Epithelial cell of prostate (primary cell): ENCODE results near the gene ITPRIPL1.

DNA sequence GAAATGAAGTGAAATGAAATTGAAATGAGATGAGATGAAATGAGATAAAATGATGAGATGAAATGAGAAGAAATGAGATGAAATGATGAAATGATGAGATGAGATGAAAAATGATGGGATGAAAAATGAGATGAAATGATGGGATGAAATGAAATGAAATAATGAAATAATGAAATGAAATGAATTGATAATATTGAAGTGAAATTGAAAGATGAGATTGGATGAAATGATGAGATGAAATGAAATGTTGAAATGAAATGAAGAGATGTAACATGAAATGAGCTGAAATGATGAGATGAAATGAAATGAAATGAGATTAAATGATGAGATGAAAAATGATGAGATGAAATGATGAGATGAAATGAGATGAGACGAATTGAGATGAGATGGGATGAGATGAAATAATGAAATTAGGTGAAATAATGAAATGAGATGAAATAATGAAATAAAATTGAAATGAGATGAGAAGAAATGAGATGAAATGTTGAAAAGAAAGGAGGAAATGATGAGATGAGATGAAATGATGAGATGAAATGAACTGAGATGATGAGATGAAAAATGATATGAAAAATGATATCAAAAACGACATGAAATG lies 366.0 kb upstream of the AQP7B start:
- RRBS: no CpG with 5 or more reads among the region's 2 CpGs

DNA sequence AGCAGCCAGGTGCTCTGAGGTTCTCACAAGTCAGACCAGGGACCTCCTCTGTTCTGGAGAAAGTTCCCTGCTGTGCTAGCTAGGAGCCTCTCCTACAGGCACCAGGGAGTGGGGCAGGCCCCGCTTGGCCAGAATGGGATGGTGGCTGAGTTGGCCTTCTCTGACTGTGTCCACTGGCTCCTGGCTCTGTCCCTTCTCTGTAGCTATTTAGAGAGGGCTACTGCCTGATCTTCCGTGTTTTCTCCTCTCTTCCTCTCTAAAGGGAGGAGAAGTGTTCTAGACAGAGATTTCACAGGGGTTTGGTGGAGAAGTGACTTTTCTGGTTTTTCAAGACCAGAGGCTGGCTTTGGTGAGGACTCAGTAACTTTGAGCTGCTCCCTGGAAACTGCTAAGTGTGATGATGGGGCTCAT lies 6.1 kb downstream of the MAL start:
- RRBS: no CpG with 5 or more reads among the region's 2 CpGs

- RRBS: no CpG with 5 or more reads among the region's 11 CpGs
Measured at GRCh38 chr2:95043231-95043745, 17.8 kb downstream of the MAL start.

DNA sequence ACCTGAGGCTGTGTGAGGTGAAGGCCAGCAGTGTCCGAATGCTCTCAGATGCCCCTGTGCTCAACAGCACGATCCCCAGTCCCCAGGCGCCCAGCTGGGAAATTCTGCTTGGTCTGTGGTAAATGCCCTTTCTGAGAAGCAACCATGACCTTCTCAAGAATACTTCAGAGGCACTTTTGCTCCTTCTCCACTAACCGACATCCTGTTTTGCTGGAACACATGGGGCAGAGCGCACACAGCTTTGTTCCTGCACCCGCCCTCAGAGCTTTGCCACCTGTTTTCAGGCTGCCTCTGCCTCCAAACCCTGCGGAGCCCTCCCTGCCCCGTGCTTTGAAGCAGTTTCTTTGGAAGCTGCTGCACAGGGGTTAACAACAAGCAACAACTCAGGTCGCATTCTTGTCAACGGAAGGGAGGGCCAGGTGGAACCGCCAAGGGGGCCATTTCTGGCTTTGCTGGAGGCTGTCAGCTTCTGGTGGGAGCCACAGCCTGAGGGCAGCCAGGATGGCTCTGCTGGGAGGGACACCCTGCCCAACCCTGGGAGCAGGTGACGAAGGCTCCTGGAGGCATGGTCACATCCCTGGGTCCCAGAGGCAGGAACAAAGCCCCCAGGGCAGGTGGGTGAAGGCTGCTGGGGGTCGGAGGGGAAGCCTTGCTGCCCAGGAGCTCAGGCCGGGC lies 46.9 kb downstream of the MRPS5 start:
- RRBS: 90% methylated on average over 1 of the region's 14 CpGs

DNA sequence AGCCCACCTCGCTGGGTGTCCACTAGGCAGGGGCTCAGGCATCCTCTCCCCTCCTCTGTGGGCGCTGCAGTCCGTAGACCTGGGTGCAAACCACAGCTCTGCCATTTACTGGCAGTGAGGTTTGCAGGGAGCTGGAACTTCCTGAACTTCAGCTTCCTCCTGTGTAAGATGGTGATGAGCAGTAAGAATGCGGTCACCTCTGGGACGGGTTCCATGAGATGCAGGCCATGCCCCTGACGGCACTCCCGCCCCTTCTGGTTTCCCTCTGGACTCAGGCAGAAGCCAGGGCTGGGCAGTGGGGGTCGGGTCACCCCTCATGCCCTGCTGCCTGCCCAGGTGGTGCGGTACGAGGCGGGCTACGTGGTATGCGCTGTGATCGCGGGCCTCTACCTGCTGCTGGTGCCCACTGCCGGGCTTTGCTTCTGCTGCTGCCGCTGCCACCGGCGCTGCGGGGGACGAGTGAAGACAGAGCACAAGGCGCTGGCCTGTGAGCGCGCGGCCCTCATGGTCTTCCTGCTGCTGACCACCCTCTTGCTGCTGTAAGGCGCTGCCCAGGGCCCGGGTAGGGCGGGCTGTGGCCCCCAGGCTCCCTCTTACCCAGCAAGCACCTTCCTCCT lies 1.5 kb downstream of the PROM2 start:
- RRBS: 3% methylated on average over 6 of the region's 28 CpGs

DNA sequence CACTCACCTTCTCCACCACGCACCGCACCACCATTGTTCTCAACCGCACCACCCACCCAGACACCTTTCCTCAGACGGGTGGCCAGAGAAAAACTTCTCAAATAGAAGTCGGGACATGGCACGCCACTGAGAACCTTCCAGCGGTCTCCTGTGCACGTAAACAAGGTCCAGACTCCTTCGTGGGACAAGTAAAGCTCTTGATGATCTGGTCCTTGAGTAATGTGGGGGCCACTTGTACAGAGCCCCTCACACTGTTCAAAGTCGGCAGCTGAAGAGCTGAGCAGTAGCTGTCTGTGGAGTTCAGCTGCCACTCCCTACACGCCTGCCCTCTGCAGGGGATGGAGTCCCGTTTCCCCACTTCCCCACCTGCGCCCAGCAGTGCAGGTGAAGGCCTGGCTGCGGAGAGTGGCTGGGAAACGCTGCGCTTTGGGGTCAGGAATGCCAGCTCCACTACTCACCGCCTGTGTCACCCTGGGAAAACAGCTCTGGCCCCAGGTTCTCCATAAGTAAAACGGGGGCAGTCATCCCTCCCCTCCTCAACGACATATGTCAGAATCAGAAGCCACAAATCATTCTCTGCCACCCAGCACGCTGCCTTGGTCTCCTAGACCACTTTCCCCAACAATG lies 579 bp upstream of the FAHD2A start:
- RRBS: no CpG with 5 or more reads among the region's 20 CpGs

DNA sequence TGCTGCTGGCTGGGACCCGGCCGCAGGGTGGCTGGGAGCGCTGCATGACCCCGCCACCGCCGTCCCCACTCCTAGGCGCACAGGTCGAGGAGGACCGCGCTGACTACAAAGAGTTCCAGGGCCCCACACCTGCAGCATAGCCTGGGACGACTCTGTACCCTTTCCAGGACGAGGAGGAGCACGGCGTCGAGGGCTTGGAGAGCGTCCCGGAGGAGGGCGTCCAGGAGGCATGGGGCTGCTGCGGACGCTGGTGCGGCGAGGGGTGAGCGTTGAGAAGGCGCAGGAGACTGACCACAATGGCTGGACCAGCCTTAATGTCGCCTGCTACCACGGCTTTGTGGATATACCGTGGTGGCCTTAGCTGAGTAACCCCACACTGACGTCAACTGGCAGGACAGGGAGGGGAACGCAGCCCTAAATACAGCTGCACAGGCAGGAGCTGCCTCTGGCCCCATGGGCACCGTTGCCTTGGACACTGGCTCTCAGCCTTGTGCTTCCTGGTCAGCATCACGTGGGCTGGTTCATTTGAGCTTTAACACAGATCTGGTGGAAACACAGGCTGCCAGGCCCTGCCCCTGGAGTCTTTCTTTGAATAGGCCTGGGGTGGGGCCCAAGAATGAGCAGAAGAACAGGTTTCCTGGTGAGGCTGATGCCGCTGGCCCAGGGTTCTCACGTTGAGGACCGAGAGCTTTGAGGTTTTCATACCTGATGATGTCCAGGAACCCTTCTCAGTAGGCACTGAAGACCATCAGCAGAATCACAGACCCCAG lies 41.0 kb upstream of the TRIM43B start:
- RRBS: no CpG with 5 or more reads among the region's 34 CpGs

GRCh38 chr2:95687877-95688200 lies 96.0 kb downstream of the TRIM43 start:
- RRBS: no CpG with 5 or more reads among the region's 2 CpGs

GRCh38 chr2:95824627-95825597 lies 166.7 kb downstream of the ANKRD36C start:
- RRBS: no CpG with 5 or more reads among the region's 6 CpGs

GRCh38 chr2:96082732-96083151 lies 33.6 kb downstream of the ADRA2B start:
- RRBS: no CpG with 5 or more reads among the region's 4 CpGs

- RRBS: no CpG with 5 or more reads among the region's 15 CpGs
Measured at GRCh38 chr2:96146647-96147471, 1.6 kb upstream of the DUSP2 start.

DNA sequence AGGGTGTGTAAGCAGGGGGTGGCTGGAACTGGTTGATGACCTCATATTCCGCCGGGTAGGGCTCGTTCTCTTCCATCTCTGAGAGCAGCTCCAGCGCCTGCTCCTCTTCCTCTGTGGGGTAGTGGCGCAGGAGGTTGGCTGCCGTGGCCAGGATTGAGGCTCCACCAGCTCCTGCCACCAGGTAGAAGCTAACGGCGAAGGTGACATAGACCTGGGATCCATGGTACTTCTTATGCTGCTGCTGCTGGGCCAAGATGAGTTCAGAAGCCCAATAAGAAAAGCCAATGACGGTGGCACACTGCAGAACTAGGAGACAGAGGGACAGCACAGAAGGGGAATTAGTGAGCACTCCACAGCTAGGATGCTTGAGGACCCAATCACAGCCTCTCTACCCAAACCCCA lies 12.0 kb downstream of the TMEM127 start:
- RRBS: no CpG with 5 or more reads among the region's 9 CpGs

- RRBS: no CpG with 5 or more reads among the region's 11 CpGs
Measured at GRCh38 chr2:96291259-96292108, 13.9 kb downstream of the SNRNP200 start.

- RRBS: 1% methylated on average over 11 of the region's 66 CpGs
Measured at GRCh38 chr2:96324688-96325907, at the start of gene ITPRIPL1. Gene ITPRIPL1 (plus strand): TSS chr2:96325317.

DNA sequence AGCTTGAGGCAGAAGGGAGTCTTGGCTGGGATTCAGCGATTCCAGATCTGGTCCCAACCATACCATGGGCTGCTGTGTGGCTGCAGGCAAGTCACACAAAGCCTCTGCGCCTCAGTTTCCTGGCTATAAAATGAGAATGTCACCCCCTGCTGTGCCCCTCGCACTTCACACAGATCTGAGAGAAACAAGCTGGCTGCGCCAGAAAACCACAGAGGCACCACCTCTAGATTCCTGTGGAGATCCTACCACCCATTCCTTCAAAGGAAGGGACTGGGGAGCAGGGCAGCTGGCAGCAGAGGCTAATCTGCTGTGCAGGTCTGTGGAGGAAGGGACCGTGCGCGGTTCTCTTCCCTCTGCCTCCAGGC lies 19.8 kb downstream of the NEURL3 start:
- RRBS: no CpG with 5 or more reads among the region's 7 CpGs

DNA sequence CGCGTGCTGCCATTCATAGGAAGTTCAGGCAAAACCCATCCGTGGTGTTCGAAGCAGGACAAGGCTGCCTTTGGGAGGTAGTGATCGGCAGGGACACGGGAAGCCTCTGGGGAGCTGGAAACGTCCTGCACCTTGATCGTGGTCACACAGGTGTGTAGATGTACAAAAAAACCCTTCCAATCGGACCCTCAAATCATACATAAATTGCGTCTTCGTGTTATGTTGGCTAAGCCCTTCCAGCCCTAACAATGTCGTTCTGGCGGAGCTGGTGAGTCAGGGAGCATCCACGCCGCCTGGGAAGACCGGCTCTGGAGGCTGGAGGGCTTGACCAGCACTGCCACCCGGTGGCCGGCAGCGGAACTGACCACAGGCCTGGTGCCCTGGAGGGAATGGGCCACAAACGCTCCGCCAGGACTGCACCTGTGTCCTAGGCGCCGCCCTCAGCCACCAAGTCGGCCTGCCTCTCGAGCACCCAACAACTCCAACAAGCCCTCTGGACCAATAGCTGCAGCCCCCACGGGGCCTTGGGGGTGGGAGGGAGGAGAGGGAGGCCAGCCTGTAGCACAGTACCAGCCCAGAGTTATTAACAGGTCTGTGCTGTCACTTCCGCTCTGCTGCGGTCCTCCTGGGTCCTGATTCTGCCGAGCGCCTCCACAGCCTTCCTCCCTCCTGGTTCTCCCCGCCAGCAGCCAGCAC lies 4.2 kb upstream of the NEURL3 start:
- RRBS: no CpG with 5 or more reads among the region's 31 CpGs

DNA sequence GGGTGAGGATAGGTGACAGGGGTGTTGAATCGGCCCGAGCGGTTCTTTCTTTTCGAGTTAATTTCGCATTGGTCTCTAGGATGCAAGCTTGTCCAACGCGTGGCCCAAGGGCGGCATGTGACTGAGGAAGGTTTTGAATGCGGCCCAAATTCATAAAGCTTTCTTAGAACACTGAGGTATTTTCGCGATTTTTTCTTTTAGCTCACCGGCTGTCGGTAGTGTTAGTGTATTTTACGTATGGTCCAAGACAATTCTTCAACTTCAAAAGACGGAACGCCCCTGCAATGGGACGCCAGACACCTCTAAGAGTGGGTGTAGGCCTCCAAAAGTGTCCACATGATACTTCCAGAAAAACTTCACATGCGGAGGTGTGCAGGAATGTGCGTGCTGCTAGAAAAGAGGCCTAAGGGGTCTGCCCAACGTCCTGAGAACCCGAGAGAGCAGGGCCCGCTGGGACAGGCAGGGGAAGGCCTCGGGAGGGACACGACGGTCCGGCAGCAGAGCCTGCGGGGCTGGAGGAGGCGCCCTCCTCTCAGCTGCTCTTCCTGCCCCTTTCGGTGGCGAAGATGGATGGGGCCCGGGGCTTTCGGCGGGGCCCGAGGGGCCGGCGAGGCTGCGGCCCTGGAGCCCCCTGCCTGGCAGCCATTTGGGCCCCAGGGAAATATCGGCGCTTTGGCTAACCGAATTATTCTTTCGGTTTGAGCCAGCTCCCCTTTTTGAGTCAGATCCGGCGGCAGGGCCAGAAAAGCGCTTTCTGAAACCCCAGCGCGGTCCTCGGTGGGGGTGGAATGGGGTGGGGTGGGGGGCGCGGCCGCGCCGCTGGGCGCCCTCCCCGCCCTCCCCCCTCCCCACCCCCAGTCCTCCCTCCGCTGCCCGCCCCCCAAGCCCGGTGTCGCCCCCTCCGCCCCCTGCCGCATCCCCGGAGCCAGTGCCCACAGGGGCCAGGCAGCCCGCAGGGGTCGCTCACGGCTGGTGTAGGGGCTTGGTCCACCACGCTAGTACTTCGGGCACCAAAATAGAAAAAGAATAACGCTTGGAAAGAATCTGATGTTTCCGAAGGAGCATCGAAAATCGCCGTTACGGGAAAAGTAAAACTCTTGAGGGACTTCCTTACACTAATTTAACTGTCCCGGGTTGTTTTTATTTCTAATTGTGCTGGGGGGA lies 9.3 kb upstream of the ARID5A start:
- RRBS: 13% methylated on average over 6 of the region's 73 CpGs

DNA sequence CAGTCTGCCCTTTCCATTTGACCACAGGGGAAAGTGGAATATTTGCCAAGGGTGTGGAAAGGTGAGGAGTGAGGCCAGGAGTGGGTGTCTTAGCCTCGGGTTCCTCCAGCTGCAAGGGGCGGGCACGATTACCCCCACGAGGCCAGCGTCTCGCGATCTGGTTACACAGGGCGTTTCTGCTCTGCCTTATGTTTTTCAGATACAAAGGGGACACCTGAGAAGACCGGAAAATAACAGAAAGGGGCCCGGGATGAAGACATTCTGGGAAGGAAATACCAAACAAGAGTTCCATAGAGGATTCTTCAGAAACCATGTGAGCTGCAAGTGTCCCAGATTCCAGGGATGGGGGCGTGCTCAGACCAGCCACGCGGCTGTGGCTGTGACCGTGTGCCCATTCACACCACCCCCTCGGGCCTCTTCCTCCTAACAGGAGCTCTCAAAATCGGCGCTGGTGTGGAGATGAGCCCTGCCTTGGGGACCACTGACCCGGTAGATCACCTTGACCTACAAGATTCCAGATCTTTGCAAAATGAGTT lies 34.3 kb downstream of the FAM178B start:
- RRBS: no CpG with 5 or more reads among the region's 18 CpGs

DNA sequence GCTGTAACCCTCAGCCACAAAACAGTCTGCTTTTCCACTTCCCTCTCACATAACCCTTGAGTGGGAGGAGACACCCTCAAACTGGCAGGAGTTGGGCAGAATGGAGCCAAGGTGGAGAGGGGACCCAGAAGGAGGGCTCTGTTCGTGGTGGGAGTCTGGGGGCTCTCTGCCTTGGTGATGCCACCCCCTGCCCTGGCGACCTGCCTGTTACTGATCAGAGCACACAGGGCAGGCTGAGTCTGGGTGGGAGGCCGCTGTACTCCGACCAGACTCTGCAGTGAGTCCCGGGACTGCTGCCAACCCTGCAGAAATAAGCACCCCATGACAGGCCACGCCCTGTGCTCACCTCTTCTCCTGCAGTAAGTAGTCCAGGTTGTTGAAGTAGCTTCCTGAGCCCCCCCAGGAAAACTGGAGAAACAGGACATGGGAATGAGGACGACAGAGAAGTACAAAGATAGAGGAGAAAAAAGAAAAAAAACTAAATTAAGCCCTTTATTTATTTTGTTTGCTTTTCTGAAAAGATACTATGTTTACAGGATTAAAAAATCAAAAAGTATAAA lies 15.9 kb downstream of the FAM178B start:
- RRBS: no CpG with 5 or more reads among the region's 7 CpGs

DNA sequence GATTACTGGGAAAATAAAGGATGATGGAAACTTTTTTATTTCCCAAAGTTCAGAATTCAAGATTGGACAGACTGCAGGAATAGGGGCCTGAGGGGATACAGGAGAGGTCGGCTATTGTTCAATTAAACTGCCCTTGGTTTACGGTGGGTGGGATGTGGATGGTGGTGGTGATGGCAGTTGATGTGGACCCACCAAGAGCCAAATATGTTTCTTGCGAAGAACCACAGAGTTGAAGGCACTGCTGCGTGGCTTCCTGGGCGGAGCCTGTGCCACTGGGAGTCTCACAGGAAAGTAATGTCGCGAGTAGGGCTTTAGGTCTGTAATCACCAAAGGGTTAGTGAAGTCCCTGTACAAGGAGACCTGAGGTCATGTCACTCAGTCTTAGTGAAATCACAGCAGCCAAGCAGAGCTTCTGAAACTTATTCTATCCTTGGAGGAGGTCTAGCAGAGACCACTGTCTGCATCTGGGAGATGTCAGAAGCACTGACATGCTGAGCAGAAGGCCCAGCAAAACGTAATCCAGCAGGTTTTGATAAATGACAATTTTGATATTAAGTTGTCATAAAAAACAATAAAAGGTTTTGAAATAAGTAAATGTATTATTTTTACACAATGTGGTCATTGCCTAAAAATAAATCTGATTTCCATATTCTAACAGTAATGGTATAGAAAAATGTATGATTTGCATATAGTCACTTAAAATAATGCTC lies 46.1 kb downstream of the FAHD2B start:
- RRBS: no CpG with 5 or more reads among the region's 8 CpGs